Measurements from ENCODE around the gene TK2.

- PRO-cap, 2 experiments: no peak in any of the 2 experiments
- RAMPAGE, long total RNA, 5 experiments: no peak in any of the 5 experiments
These were observed 443 bp downstream of the MMP15 start for GRCh38 chr16:58025883-58026510.

DNA sequence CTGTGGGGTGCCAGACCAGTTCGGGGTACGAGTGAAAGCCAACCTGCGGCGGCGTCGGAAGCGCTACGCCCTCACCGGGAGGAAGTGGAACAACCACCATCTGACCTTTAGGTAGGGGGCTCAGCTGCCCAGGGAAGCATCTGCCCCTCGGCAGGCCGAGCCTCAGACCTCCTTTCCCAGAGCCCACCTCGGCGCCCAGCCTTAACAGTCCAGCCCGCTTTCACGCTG, 12.6 kb downstream of the MMP15 start:
- PRO-cap, 2 experiments: no peak in any of the 2 experiments
- RAMPAGE, long total RNA, 5 experiments: no peak in any of the 5 experiments

DNA sequence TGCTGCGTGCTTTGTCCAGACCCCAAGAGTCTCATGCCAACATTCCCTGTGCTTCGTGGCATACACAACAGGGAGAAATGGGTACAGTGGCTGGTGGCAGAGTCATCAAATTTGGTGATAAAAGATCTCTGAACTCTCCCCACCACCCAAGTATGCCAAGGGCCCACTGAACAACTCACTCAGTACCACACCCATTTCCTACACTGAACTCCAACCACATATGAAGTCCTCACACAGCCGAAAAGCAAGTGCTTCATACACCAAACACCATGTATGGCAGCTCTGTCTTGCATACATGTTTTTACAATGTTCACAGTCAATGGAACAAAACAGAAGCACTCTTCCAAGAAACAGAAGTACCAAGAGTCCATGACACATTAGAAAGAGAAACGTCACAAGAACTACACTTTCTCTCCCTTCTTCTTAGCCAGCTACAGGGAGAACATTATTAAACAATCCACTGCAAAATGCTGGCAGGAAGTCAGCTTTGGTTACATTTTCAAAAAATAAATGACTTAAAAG, 21.0 kb downstream of the CSNK2A2 start:
- PRO-cap, 2 experiments: no peak in any of the 2 experiments
- RAMPAGE, long total RNA, 5 experiments: no peak in any of the 5 experiments

- PRO-cap, 2 experiments: no peak in any of the 2 experiments
- RAMPAGE, long total RNA, 5 experiments: no peak in any of the 5 experiments
These were observed 986 bp downstream of the CSNK2A2 start for GRCh38 chr16:58196692-58197547.

GRCh38 chr16:58421007-58421496, 28.8 kb downstream of the GINS3 start:
- PRO-cap, 2 experiments: no peak in any of the 2 experiments
- RAMPAGE, long total RNA, 5 experiments: no peak in any of the 5 experiments

GRCh38 chr16:58519214-58520392, 4.3 kb downstream of the SETD6 start:
- PRO-cap, 2 experiments: no peak in any of the 2 experiments
- RAMPAGE, long total RNA, 5 experiments: no peak in any of the 5 experiments

DNA sequence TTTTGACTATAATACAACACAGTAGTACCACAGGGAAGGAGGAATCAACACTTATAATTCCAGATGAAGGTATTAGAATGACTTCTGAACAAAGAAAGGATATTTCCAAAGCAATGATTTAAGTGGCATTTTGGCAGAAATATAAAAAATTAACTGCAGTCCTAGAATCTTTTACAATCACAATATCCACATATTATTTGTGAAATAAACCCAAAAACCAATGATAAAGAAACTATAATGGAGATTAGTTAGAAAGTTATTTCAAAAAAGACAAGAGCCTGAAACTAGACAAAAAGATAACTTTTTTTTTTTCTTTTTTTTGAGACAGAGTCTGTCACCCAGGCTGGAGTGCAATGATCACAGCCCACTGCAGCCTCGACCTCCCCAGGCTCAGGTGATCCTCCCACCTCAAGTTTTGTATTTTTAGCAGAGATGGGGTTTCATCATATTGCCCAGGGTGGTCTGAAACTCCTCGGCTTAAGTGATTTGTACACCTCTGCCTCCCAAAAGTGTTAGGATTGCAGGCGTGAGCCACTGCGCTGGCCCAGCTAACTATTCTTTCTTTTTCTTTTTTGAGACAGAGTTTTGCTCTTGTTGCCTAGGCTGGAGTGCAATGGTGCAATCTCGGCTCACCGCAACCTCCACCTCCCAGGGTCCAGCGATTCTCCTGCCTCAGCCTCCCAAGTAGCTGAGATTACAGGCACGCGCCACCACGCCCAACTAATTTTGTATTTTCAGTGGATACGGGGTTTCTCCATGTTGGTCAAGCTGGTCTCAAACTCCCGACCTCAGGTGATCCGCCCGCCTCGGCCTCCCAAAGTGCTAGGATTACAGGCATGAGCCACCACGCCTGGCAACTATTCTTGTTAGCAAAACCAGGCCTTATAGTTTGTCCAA, 8.7 kb downstream of the CNOT1 start:
- PRO-cap, 2 experiments: no peak in any of the 2 experiments
- RAMPAGE, long total RNA, 5 experiments: no peak in any of the 5 experiments

DNA sequence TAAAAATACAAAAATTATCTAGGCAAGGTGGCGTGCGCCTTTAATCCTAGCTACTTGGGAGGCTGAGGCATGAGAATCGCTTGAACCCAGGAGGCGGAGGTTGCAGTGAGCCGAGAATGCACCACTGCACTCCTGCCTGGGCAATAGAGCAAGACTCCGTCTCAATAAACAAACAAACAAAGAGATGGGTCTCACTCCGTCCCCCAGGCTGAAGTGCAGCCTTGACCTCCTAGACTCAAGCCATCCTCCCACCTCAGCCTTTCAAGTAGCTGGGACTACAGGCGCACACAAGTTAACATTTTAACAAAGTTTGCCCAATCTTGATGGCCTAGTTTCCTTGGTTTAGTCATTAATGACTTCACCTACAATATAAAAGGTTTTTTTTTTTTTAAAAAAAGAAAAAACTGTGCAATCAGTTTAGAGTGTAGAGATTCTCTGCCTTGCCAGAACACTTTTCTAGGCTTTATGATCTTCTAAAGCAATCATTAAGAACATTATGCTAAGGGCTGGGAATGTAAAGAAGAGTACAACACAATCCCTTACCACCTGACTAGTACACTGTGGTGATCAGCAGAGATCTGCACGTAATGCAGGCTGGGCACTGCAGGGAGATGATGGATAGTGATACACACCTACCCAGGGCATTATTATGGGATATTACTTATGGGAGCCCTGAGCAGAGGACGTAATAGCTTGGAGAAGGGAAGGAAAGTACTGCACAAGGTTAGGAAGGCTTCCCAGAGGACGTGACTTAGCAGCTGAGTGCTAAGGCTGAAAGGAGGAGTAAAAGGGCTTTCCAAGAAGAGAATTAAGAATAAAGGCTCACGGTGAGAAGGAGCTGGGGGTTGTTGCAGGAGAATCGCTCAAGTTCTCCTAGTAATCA, 6.9 kb downstream of the GOT2 start:
- PRO-cap, 2 experiments: no peak in any of the 2 experiments
- RAMPAGE, long total RNA, 5 experiments: no peak in any of the 5 experiments

DNA sequence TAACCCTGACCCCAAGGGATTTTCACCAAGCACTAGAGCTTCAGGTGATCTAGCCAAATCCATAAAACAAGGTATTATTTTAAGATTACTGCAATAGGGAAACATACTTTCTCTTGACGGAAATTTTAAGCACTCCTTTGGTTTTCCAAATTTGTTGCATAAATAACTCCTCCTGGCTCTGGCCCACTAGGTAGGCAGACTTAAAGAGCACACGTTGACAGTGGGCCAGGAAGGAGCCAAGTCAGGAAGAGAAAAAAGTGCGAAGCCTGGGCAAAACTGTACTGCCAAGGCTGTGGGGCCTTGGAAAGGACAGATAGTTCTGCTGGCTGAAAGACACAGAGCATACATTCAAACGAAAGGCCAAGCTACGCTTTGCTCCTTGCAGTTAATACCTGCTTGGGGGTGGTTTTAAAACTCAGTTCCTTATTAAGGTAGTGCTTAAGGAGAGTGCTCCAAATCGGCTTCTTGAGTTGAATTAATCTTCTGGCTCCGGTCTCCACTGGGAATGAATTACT, 1.4 kb downstream of the GOT2 start:
- PRO-cap, 2 experiments: no peak in any of the 2 experiments
- RAMPAGE, long total RNA, 5 experiments: no peak in any of the 5 experiments

GRCh38 chr16:63974029-63974376, 1147.9 kb downstream of the CDH11 start:
- PRO-cap, 2 experiments: no peak in any of the 2 experiments
- RAMPAGE, long total RNA, 5 experiments: no peak in any of the 5 experiments

- PRO-cap, 2 experiments: no peak in any of the 2 experiments
- RAMPAGE, long total RNA, 5 experiments: no peak in any of the 5 experiments
These were observed 51.0 kb downstream of the CDH11 start for GRCh38 chr16:65070743-65071296.

GRCh38 chr16:65122662-65123413, 975 bp upstream of the CDH11 start:
- PRO-cap, 2 experiments: peak in 2 of 2 experiments; most common plus-strand start chr16:65123160 (in 2); most common minus-strand start chr16:65123026 (in 2)
- RAMPAGE, long total RNA, 5 experiments: no peak in any of the 5 experiments

DNA sequence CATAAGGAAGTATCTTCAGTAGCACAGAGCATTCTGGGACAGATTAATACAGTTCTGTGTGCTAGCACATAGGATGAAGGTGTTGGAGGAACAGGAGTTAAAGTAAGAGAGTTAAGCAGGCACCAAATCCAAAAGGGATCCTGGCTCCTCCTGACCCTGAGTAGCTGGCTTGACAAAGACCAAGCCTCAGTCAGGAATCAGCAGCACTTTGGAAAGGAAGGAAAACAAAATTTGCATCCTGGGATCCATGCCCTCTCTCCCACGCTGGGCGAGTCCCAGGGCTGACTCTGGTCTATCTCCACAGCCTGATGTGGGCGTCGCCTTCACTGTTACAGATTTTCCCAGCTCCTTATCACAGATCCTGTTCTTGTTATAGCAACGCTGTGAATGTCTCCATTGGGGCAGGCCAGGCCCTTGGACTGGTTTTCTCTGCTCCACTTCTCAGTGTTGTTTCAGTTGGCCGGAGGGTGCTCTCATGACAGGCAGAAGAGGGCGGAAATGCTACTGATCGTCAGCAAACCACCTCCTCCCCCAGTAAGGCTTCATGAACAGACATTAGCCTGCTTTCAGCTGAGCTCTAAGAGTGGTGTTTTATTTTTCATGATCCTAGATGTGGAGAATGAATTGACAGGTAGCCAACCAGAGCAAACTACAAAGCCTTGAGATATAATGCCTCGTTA, 127.9 kb upstream of the CDH11 start:
- PRO-cap, 2 experiments: no peak in any of the 2 experiments
- RAMPAGE, long total RNA, 5 experiments: no peak in any of the 5 experiments

DNA sequence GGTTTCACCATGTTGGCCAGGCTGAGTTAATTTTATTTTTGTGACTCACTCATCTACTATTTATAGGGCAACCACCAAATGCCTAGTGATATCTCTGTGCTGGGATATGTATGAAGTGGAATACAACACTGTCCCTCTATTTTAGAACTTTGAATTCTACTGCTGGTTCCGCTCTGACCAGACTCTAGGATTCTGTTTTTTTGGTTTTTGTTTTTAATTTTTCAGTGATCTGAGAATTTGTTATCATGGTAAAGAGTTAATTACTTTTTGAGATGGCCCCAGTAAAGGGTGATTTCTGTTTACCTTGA, 188.7 kb upstream of the CDH11 start:
- PRO-cap, 2 experiments: no peak in any of the 2 experiments
- RAMPAGE, long total RNA, 5 experiments: no peak in any of the 5 experiments

- PRO-cap, 2 experiments: no peak in any of the 2 experiments
- RAMPAGE, long total RNA, 5 experiments: no peak in any of the 5 experiments
These were observed 296.6 kb upstream of the CDH11 start for GRCh38 chr16:65418403-65418881.

DNA sequence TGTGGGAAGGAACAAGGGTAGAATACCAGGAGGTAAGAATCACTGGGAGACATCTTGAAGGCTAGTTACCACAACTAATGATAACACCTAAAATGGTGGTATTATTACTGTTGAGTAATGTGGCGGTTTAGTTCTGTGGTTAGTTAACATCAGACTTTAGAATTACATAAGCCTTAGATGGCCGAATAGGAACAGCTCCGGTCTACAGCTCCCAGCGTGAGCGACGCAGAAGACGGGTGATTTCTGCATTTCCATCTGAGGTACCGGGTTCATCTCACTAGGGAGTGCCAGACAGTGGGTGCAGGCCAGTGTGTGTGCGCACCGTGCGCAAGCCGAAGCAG, 567.9 kb upstream of the CDH11 start:
- PRO-cap, 2 experiments: no peak in any of the 2 experiments
- RAMPAGE, long total RNA, 5 experiments: no peak in any of the 5 experiments

DNA sequence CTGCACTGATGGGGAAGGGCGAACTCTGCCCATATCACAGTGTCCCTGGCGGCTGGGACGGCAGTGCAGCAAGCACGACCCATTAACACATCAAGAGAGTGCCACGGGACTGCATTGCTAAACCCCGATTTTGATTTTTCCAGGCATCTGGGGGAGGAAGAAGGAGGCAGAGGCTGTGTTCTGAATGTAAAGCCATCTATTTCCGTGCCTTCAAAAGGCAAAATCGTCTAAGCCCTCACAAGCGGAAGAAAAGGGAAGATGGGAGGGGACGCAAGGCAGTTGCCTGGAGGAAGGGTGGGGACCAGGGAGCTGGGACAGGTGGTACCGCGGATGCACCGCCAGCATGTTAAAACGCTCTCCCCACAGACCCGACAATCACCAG, 238.9 kb upstream of the CDH5 start:
- PRO-cap, 2 experiments: no peak in any of the 2 experiments
- RAMPAGE, long total RNA, 5 experiments: no peak in any of the 5 experiments

DNA sequence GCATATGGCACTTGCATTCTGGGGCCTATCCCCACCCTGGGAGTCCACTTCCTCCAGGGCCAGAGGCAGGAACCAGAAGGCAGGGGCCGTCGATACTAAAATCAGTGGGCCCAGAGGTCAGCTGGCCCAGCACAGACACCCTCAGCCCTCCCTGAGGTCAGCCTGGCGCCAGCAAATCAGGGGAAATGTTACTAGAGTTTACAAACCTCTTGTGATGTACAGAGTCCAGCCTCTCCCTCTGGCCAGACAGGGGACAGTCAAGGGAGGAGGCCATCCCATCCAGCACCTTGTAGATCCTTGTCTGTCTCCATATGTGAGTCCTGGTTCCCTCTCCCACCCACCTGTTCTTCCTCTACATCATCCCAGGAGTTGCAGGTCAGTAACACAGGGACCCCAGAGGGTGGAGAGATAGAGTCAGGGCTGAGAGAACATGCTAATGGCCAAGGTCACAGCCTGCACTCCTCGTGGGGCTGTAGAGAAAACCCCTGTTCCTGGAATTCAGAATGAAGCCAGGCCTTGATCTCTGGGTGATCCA, 10.9 kb downstream of the CDH5 start:
- PRO-cap, 2 experiments: no peak in any of the 2 experiments
- RAMPAGE, long total RNA, 5 experiments: no peak in any of the 5 experiments

DNA sequence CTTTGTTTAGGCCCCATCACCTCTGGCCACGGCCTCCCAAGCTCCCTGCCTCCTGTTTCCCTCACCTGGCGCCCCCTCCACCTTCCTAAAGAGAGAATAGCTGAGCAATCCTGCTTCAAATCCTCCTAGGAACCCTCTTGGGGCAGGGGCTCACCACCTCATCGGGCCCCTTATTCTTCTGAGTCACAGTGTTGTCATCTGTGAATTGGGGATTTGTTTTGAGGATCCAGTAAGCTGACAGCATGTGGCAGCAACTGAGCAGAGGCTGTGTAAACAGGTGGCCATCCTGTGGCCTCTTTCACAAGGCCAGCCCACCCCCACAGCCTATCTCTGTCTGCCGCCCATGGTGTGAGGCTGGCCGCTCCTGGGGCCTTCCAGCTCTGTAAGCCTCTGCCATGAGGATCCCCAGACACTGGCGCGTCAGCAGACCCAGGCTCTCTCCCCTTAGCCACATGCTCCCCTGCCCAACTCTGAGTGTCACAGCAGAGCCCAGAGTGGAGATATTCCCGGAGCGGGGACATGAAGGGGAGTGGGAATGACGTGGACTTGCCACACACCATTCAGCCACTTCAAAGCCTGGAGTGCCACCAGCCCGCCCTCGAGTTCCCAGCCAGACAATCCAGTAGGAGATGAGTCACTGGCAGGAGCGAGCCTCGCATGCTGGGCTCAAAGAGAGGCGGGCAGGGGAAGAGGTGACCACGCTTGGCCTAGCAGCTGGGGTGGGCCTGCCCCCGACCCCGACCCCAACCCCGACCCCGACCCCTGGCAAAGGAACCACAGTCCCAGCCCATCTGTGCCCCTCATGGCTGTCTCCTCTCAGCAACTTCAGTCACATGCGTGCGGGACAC, 6.6 kb downstream of the BEAN1 start:
- PRO-cap, 2 experiments: no peak in any of the 2 experiments
- RAMPAGE, long total RNA, 5 experiments: no peak in any of the 5 experiments

- PRO-cap, 2 experiments: peak in 2 of 2 experiments; most common plus-strand start chr16:66549737 (in 2); most common minus-strand start chr16:66550100 (in 2)
- RAMPAGE, long total RNA, 5 experiments: start-site peak on the minus strand in 1 of 5 experiments, at chr16:66549798-66550312 at its widest, 8 to 26 reads per replicate
These were observed at the start of gene TK2 for GRCh38 chr16:66549548-66550562. TK2 (minus strand) TSS chr16:66550122.